ENCODE data around the genes TMEM163, SPOPL and ARHGAP15.

DNA sequence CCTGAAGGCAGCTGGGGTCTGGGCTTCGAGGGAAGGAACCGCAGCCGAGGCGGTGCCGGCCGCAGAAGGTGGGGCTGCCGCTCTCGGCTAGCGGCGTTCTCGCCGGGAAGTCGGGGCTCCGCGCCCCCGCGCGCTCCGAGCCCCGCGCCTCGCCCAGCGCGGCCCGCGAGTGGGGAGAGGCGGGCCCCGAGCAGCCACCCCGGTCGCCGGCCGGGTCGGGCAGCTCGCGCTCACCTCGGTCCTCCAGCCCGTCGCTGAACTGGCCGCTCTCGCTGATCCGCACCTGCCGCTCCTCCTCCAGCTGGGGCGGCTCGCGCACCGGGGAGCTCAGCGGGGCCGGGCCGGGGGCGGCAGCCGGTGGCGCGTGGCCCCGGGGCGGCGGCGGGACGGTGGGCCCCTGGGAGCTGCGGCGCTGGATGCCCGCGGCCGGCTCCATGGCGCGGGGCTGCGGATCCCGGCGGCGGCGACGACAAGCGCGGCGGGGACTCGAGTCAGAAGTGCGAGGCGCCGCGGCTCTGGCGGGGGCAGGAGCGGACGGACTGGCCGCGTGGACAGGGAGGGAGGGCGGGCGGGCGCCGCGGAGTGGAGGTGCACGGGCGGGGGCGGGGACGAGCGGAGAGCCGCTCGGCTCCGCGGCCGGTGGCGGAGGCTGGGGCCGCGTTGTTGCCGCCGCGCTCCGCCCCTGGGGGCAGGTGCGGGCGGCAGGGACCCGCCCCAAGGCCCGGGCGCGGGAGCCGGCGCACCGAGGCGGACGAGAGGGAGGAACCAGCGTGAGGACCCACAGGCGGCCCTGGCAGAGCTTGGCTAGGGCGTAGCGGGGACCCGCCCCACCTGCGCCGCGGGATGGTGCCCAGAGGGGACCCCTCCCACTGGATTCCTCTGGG is at the start of gene TMEM163:
Gene TMEM163, minus strand, starts transcription at position 501 of the 884 bp plus-strand sequence.
- CAGE, long polyA plus RNA: no peak
- RRBS: 1% methylated on average over 49 of the region's 125 CpGs

DNA sequence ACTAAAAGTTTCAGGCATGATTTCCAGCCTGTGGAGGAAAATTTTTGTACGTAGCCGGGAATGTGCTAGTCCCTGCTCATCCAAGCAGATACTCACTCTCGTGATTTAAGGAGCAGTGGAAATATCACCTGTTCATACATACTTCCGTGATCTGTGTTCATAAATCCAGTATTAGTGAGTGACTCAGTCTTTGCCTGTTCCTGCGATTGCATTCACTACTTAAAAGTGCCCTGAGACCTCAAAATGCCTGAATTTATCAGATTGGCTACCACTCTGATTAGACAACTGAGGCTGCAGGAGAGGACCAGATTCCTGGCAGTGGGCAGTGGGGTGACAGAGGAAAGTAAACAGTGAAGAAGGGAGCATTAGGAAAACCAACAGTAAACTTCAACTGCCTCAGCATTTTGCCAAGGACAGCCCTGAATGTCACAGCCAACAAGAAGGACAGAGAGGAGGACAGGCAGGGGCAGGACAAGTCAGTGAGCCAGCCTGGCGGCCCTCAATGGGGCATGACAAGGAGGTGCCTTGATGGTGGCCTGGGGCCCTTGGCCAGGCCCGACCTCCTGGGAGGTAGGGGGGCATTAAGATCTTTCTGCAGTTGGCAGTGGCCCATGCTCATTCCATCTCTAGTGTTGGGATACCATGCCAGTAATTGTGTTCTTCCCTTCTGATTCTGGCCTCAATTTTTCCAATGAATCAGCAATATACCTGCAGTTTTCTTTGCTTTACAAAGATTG is 24.2 kb downstream of the ACMSD start:
- CAGE, long polyA plus RNA: no peak
- RRBS: no CpG with 5 or more reads among the region's 7 CpGs

DNA sequence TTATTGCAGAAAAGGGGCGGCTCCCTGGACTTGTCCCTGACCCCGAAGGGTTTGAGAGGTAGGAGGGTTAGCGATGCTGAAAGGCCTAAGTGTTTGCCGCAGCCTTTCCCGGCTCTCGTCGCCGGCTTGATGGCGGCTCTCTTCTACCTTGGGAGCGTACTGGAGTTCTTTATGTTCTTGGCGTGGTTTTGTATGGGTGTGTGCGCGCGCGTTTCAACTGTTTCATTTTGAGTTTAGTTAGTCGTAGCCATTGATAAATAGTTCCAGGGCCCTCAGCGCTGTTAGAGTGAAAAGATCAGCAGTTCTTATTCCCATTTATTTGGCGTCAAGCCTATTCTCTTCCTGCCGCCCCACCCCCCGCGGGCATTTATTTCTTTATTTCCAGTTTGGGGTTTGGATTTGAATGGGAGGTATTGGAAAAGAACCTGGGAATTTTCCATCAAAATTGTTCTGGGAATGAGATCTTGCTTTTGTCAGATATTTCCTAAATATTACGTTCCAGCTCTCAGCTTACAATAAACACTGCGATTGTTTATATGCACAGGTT is 759 bp downstream of the CCNT2 start:
- CAGE, long polyA plus RNA: no peak
- RRBS: no CpG with 5 or more reads among the region's 23 CpGs

GRCh38 chr2:135657934-135658359 is 83.7 kb upstream of the UBXN4 start:
- CAGE, long polyA plus RNA: no peak
- RRBS: no CpG with 5 or more reads among the region's 8 CpGs

GRCh38 chr2:135938071-135938768 is 47.2 kb downstream of the DARS1 start:
- CAGE, long polyA plus RNA: no peak
- RRBS: no CpG with 5 or more reads among the region's 9 CpGs

DNA sequence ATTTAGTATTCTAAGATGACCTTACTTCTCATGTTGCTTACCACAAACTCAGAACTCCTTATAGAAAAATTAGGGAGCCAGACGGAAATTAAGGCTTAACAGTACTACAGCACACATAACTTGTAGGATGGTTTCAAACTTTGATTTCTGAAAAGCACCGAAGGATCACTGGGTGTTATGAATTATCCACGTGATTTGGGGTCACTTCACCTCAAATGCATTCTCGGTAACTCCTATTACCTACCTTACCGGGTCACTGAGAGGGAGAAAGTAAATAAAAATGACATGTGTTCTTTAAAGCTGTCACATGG is 837 bp downstream of the DARS1 start:
- CAGE, long polyA plus RNA: no peak
- RRBS: no CpG with 5 or more reads among the region's 5 CpGs

- CAGE, long polyA plus RNA: no peak
- RRBS: no CpG with 5 or more reads among the region's 6 CpGs
Observed at GRCh38 chr2:136113088-136113999, 4.6 kb downstream of the CXCR4 start.

DNA sequence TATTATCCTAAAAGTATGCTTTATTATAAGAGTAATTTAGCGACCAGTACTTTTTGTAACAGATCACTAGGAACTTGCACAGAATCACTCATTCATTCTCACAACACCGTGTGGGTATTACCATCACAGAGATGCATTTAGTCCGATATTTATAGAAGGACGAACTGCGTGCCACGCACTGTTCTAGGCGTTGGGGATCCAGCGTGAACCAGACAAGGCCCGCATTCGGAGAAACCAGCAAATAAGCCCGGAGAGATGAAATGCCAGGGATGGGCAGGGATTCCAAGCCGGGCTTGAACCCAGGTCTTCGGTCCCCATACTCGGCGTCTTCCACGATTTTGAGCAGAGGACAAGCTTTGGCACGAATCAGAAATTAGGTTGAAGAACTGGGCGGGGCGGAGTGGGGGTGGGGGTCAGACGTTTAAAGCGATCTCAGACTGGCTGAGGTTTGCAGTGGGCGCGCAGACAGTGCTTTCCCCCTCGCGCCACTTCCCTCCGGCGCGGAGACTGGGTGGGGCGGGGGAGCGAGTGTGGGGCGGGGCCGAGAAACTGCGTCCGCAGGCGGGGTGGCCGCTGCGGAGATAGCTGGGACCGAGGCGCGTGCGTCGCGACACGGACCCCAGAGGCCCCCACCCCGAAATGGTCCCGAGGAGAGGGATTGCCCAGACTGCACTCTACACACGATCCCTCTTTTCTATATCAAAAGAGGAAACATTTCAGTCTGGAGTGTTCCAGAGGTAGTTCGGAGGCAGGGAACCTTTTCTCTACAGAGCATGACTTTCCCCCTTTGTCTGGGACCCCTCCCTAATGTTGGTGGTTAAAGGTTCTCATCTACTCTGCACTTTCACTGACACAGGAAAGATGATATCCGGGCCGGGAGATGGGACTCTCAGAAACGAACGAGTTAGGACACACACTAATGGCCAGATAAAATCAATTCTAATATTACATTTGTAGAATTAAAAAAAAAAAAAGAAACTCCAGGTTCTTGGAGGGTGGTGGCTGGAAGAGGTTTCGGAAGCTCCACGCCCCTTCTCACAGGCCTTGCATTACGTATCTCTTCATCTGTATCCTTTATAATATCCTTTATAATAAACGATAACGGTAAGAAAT is 1.2 kb upstream of the CXCR4 start:
- CAGE, long polyA plus RNA: no peak
- RRBS: 16% methylated on average over 1 of the region's 57 CpGs

- CAGE, long polyA plus RNA: no peak
- RRBS: no CpG with 5 or more reads among the region's 6 CpGs
Observed at GRCh38 chr2:136135803-136136714, 18.1 kb upstream of the CXCR4 start.

GRCh38 chr2:136255670-136256483 is 137.9 kb upstream of the CXCR4 start:
- CAGE, long polyA plus RNA: no peak
- RRBS: no CpG with 5 or more reads among the region's 10 CpGs

- CAGE, long polyA plus RNA: no peak
- RRBS: no CpG with 5 or more reads among the region's 3 CpGs
Observed at GRCh38 chr2:136322486-136323007, 204.6 kb upstream of the CXCR4 start.

DNA sequence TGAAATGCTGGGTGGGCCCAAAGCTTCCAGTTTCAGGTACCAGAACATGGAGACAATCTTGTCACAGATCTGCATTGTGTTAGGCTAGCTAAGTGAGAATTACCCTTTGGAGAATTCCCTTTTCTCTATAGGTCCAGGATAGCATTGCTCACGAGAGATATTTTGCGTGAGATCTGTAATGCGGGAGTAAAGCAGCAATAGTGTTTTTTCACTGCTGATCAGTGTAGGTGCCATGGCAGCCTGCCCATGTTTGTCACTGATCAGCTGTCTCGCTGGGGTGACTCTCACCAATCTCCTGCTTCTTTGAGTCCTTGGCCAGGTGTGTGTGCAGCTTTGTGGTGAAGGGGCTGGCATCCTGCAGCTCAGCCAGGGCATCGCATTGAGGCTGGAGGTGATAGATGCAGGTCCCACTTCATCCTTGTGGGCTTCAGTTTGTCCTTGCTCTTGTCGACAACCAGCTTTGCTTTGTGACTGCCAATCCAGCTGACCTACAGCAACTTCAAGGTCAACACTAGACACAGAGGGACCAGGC is 258.2 kb upstream of the CXCR4 start:
- CAGE, long polyA plus RNA: no peak
- RRBS: no CpG with 5 or more reads among the region's 6 CpGs

GRCh38 chr2:137993141-137993584 is 28.9 kb downstream of the HNMT start:
- CAGE, long polyA plus RNA: no peak
- RRBS: no CpG with 5 or more reads among the region's 3 CpGs

- CAGE, long polyA plus RNA: no peak
- RRBS: no CpG with 5 or more reads among the region's 3 CpGs
Observed at GRCh38 chr2:138282111-138282527, 219.5 kb upstream of the SPOPL start.

GRCh38 chr2:138501331-138502394 is at the start of gene SPOPL:
Gene SPOPL (plus strand): TSS chr2:138501770.
- CAGE, long polyA plus RNA: no peak
- RRBS: 2% methylated on average over 43 of the region's 100 CpGs

DNA sequence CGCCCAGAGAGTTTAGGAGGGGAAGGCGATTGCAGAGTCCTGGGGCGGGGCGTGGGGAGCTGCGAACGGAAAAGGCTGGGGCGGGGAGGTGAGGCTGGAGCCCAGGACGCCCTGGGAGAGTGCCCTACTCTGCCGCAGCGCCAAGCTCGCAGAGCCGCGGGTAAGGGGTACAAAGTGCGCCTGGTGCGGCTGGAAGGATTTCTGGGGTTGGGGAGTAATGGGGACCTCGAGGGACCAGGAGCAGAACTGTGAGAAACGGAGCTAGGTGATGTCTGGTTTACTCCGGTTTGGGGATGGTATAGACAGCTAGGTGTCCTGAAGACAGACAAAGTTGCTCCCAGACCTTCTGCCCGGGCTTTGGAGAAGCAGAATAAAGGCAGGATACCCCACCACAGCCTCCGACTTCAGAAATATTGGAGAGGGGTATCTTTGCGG is 720 bp upstream of the NXPH2 start:
- CAGE, long polyA plus RNA: no peak
- RRBS: 29% methylated on average over 2 of the region's 21 CpGs

DNA sequence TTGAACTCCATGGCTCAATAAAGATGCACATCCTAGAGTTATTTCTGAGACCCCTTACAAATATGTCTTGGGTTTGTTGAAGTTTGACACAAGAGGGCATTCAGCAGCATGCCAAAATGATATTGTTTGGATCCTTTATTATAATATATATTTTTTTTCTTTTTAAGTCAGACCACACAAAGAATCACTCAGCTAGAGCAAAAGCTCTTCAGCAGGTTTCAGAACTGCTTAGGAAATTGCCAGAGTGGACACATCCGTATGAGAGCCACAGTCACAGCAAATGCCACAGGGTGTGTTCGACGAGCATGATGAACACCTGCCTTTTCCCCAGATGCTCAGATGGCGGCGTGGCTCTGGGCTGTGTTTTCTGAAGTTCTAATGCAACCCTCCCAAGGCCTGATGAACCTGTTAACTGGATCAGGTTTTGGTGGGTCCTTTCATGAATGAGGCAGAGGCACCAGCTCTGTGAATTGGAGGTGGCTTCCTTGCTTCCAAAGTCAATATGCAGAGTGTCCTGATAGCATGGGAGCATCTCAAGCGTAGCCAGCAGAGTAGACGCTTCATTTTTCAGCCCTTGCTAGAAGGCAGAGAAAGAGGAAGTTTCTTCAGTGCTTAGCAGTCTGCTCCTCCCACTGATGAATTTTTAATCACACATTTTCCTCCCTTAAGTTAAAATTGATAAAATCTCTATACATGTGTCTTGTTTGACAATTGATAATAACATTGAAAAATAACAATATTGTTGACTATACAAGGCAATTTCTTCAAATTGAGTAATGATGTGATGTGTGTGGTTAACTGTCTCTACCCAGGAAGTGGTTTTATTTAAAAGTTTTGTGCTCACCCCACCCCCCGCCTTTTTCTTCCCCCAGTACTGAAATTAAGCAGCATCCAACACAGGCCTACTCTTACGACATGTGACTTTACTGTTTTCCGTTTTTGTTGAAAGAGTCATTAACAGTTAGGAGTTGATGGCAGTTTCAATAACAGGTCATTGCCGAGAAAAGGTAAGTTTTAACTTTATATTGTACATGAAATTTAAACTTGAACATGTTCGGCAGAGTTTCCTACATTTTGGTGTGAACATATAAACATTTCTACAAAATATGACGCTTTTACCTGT is at the start of gene ARHGAP15:
Gene ARHGAP15, plus strand, starts transcription at position 960 of the 1,123 bp plus-strand sequence.
- CAGE, long polyA plus RNA: no peak
- RRBS: no CpG with 5 or more reads among the region's 13 CpGs

- CAGE, long polyA plus RNA: no peak
- RRBS: no CpG with 5 or more reads among the region's 5 CpGs
Observed at GRCh38 chr2:143132160-143132794, 3.1 kb downstream of the ARHGAP15 start.

GRCh38 chr2:143150270-143150772 is 21.1 kb downstream of the ARHGAP15 start:
- CAGE, long polyA plus RNA: no peak
- RRBS: no CpG with 5 or more reads among the region's 4 CpGs

DNA sequence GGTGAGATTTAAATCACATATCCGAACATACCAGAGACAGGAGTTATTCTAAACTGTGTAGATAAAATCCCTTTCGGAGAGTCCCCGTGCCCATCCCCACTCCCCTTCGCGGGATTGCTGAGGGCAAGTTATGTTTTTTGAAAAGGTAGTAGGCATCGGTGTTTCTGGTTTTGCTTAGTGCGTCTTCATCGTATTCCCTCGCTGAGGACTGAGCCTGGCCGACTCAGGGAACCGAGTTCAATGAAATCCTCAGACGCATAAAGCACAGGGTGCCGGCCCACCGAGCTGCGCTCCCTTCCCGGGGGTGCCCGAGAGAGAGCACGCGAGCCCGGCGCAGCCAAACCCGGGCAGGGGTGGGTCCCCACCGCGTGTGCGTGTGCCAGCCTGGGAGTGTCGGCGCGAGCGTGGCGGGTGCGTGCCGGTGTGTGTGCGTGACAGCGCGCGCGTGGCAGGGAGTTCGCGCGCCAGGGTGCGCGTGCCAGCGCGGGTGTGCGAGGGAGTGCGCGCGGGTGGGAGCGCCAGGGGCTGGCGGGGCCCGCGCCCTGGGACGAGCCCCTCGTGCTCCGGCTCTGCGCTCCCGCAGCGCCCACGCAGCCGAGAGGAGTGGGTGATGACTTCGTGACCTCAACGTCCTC is 395.6 kb downstream of the GTDC1 start:
- CAGE, long polyA plus RNA: no peak
- RRBS: 1% methylated on average over 11 of the region's 62 CpGs

Data from osteoblast (primary cell).